Subcutaneous preadipocyte (primary cell): ENCODE measurements around a stretch of chr17.

DNA sequence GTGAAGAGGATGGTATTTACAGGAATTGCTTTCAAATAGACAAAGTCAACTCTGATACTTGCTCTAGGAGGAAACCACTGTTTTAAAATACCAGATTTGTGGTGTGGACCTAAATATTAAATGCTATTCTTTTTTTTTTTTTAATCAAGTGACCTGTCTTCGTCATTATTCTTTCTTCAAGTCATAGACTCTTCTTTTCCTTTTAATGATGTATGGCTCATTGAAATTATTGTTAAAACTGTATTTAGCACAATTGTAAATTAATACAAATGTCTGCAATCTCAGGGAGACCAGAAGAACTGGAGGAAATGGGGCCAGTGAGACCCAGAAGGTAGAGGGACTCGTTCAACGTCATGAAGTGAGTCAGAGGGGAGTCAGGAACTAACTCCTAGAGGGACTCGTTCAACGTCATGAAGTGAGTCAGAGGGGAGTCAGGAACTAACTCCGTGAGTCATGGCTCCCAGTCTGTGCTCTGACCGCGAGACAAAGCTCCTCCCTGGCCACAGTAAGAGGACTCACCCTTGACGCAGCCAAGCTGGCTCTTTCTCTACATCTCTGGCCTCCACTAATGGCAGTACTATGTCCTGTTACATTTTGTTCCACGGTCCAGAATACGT is 902.3 kb downstream of the KCNJ2 start:
- CAGE, long polyA plus RNA: no peak

DNA sequence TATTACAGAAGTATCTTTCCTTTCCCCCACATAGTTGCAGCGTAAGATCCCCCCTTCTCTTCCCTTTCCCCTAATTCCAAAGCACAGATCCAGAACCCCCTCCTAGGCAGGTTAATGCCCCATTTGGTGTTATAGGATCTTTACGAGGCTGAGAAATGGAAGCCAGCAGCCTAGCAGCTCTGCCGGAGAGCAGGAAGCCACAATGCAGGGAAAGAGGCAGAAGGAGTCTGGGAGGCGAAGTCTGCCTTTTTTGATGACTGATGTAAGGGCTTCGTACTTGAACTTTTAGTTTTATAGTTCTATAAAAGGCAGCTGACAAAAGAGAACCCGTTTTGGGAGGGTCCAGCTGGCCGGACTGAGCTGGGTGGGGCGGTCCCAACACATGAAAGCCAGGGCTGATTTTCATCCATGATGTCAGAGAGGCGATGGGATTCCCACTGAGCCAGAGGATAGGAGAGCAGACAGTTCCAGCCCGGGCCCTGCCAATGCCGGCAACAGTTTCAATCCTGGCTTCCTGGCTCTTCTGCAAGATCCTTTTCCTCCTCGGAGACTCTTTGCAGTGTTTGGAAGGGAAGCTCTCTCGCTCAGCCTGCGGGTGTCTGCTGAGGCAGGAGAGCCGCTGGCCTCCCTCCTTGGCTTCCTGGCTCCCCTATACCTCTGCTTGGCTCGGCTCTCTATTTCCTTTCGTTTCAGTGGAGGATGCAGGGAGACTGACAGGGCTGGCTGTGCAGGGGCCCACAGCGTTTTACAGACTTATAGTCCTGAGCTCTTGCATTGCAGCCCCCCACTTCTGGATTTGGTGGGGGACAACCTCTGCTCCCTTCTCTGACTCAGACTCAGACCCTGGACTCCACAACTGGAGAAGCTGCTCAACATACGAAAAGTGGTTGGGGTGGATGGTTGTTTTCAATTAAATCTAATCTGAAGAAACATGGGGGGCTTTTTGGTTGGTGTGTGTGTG is 145.5 kb upstream of the SOX9 start:
- CAGE, long polyA plus RNA: no peak

- CAGE, long polyA plus RNA: no peak
These were observed 2.6 kb downstream of the SOX9 start for GRCh38 chr17:72123503-72123826.

GRCh38 chr17:72305954-72306605 is 185.3 kb downstream of the SOX9 start:
- CAGE, long polyA plus RNA: no peak

- CAGE, long polyA plus RNA: no peak
These were observed 286.6 kb downstream of the SOX9 start for GRCh38 chr17:72407231-72408016.

GRCh38 chr17:72410802-72411554 is 290.2 kb downstream of the SOX9 start:
- CAGE, long polyA plus RNA: no peak

DNA sequence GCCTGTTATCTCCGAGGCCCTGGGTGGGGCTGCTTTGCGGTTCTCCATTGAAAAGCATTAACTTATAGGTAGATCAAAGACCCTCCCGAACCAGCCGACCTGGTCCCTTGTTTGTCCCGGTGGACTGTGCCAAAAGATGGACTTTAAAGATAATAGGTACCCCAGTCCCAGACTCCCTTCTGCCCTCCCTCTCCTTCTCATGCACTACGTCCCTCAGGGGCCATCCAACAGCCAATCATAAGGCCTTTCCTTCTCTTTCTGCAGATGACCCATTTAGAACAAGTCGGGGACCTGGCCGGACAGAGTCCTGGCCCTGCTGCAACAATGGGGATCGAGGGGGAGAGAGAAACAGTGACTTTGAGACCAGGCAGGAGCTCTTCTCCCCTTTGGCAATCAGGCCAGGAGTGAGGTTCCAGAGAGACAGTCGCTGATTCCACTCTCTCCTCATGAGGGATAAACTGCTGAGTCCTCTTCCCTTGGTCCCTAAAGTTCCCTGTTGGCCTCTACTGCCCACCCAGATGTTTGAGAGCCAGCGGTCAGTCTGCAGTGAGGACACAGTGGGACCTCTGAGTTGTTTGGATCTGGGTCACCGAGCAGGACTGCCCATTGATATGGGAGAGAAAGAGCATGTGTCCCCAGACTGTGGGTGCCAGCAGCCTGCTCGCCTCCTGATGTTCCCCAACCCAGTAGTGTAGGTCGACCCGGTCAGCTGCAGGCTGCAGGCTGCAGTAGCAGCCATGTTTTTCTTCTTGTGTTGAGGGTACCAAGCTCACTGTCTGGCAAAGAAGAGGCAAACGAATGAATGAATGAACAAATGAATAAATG is 292.9 kb downstream of the SOX9 start:
- CAGE, long polyA plus RNA: no peak

- CAGE, long polyA plus RNA: no peak
These were observed 324.7 kb downstream of the SOX9 start for GRCh38 chr17:72445418-72445993.

GRCh38 chr17:72502431-72503323 is 381.9 kb downstream of the SOX9 start:
- CAGE, long polyA plus RNA: no peak

GRCh38 chr17:72525171-72525664 is 404.4 kb downstream of the SOX9 start:
- CAGE, long polyA plus RNA: no peak

GRCh38 chr17:72538588-72539246 is 417.9 kb downstream of the SOX9 start:
- CAGE, long polyA plus RNA: no peak

- CAGE, long polyA plus RNA: no peak
These were observed 471.6 kb downstream of the SOX9 start for GRCh38 chr17:72592148-72593062.

DNA sequence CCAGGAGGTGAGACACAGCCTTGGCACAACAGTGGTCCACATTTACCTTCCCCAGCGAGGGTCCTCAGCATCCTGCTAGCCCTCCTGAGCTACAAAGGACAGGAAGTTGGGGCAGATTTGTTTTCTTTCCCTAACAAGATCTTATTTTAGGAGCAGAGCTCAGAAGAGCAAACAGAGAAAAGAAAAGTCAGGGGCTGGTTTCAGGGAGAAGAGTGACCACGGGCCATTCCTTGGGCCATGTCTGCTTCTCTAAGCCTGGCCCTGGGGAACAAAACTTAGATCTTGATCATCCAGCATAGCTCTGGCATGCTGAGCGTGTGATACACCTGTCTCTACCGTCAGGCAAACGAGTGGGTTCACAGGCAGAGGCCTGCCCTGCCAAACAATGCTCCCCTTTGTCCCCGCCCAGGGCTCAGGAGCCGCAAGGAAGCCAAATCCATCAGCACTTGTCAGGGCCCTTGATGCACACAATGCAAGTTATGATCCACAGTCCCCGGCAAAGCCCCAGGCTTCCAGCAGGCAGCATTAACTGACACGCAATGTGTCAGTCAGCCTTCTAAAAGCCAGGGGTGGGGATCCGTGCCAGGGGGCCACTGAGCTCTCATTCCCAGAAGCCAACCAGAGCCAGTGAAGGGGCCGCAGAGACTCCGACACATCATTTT is 461.1 kb downstream of the SLC39A11 start:
- CAGE, long polyA plus RNA: no peak

DNA sequence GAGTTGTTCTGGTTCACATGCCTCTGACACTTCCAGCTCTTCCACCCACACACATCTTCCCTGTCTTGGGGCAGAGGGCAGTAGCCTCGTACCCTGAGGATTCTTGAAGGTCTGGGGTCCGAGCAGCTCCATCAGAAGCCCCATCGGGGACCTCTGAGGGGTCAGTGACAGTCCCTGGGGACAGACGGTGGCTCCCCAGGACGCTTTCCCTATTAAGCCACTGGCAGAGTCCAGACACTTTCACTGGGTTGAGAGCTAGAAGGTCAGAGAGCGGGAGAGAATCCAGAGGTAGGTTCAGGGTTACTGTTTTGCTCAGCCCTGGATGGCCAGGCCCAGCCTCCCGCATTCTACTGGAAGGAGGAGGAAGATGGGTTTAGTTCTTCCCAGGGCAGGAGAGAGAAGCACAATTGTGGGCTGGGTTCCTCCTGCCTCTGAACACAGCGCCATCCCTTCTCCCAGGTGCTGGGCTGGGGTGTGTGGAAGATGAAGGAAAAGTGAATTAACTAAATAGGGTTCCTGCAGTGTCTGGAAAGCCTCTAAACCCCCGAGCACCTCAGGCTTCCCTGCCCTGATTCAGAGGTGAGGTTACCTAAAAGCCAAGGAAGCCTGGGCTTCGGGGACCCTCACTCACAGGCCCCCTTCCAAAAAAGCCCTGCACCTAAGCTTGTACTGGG is 452.8 kb downstream of the SLC39A11 start:
- CAGE, long polyA plus RNA: no peak

DNA sequence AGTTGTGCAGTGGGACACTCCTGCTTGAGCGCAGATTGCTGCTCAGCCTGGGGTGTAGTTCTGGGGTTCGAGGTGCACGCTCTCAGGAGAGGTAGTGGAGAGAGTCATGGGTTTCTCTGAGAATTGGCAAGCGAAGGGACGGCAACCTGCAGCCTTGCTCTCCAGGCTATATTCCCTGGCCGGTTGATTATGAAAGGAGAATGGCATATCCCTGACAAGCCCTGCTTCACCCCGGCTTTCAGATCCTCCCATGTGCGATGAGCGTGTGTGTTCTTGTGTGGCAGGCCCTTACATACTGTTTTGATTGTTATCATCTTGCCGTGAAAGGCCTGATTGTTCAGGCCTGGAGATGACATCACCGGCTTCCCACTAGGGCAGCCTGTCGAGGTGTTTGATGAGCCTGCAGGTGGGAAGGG is 431.2 kb downstream of the SLC39A11 start:
- CAGE, long polyA plus RNA: no peak

DNA sequence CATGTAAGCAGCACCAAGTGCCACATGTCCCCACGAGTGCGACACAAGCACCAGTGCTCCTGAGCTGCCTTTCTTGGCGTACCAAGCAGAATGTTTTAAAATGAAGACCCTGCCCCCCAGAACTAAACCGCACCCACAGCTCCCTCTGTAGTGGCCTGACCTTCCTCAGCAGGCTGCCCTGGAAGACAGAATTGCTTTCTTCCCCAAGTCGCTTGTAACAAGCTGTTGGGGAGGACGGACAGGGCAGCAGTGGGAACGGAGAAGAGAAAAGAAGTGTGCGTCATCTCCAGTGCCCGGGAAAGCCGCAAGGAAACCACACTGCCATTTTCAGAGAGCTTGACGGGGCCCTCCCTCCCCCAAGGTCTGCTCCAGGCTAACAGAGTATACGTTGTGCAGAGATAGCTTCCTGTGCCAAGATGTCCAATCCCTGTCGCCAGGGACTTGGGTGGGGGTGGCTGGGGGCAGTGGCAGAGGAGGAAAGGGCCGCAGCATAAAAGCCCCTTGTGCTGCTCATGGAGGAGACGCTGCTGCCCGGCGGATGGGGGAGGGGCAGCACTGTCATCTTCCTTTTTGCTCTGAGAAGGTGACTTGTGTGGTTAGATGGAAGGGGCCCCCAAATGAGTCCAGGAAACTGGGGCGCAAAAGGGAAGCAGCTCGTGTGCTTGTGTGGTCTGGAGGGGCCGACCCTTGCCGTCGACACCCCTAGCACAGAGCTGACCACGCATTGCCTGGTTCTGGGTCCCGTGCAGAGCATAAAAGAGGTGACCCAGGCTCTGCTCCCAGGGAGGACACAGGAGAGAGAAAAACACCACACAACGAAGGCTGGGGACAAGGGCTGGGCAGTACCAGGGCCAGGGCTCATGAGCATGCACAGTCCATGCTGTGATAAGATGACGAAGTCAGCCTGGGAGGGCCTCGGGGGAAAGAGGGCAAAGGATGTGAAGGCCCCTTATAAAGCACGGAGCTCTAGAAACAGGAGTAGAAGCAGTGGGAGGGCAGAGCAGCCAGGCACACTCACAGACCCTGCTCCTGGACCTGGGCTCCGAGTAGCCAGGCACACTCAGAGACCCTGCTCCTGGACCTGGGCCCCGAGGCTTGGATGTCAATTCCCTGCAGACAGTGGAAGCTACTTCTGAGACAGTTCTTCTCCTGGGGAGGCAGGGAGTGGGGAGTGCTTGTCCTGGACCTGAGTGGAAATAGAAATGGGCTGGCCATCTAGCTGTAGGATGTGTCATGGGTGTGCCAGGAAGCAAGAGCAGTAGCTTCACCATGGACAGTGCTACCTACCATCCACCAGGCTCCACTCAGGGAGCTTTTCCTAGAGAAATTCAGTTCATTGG is 372.7 kb downstream of the SLC39A11 start:
- CAGE, long polyA plus RNA: no peak

DNA sequence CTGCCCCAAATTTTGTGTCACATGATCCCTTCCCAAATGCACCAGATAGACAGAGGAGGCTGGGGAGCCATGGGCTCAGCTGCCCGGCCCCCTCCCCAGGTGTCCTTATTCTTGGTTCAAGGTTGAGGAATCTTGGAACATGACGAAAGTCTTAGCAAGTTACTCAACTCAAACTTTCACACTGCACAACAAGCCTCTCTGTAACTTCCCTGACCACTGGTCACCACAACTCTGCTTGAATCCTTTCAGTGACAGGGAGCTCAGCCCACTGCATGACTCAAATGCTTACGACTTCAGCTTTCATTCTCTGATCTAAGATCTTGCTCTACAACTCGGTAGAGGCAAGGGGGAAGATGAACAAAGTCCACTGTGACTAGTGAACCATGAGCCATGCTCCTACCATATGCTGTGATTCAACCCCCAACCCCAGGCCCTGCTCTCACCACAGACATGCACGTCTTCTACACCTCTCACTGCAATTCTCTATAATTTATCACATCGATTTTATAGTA is 160.9 kb downstream of the SLC39A11 start:
- CAGE, long polyA plus RNA: no peak

GRCh38 chr17:73089954-73090179 is 2.6 kb downstream of the SLC39A11 start:
- CAGE, long polyA plus RNA: no peak

DNA sequence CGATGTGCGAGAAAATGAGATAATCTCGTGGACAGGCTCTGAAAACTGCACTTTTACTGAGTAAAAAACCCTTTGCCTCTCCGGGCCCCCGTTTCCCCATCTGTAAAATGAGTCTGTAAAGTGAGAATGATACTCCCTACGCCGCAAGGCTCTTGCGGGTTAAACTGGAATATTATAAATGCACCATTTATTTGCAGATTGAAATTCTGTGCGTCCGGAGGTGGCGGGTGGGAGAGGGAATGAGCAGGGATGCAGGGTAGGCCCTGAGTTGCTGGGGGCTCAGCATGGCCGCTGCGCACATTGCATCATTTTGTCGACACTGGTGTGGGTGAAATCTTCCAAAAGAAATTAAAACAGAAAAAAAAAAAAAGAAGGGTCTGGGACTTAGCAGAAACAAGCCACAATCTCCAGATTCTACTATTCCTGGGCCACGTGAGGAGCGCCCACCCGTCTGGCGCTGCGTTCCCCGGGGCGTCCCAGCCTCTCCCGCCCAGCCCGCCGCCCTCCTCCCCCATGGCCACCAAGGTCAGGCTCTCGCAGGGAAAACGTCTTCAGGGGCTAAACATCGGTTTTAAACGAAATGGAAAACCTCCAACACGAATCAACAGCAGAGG is 910 bp upstream of the COG1 start:
- CAGE, long polyA plus RNA: no peak

DNA sequence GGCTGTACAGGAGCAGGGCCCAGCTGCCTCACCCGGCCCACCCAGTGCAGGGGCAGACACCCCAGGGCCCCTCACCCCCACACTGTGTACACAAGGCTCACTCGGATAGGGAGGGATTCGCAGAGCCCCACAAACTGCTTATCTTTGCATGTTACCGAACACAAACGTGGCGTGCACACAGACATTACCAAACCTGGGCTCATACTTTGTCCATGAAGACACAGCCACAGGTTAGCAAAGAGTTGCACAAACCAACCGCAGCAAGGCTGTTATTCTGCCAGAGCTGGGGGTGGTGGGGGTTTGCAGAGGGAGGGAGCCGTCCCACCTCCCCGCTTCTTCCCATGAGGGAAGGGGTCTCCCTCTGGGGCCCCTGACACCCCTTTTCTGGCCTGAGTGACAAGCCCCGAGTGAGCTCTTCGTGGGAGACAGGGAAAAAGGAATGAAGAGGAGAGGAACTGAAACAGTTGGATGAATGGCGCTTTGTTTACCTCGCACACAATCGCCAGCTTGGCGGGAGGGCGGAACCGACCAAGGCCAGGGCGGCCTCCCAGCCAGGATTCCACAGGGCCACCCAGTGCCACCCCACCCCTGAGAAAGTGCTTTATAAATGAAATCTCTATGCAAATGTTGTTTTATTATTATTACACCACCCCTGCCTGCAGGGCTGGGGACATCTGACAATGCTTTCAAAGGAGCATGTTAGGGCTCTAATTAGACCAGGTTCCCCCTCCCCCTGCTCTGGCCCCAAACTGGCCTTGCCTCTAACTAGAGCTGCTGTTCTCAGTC is 487 bp upstream of the CPSF4L start:
- CAGE, long polyA plus RNA: no peak